AG10803 (cell line): ENCODE measurements around the genes PNCK, FAM3A and CTAG2.

GRCh38 chrX:153609680-153610304 lies 10.9 kb upstream of the CCNQ start:
- RRBS = 2% methylated on average over 4 of the region's 41 CpGs

GRCh38 chrX:153622640-153623410 lies 23.9 kb upstream of the CCNQ start:
- RRBS = no CpG with 5 or more reads among the region's 21 CpGs

GRCh38 chrX:153673693-153674081 lies at the start of gene PNCK:
Gene PNCK (minus strand): TSS chrX:153673813.
- RRBS = 8% methylated on average over 33 of the region's 61 CpGs

- RRBS = 67% methylated on average over 2 of the region's 44 CpGs
Observed at GRCh38 chrX:153694284-153695413, 6.9 kb downstream of the SLC6A8 start.

DNA sequence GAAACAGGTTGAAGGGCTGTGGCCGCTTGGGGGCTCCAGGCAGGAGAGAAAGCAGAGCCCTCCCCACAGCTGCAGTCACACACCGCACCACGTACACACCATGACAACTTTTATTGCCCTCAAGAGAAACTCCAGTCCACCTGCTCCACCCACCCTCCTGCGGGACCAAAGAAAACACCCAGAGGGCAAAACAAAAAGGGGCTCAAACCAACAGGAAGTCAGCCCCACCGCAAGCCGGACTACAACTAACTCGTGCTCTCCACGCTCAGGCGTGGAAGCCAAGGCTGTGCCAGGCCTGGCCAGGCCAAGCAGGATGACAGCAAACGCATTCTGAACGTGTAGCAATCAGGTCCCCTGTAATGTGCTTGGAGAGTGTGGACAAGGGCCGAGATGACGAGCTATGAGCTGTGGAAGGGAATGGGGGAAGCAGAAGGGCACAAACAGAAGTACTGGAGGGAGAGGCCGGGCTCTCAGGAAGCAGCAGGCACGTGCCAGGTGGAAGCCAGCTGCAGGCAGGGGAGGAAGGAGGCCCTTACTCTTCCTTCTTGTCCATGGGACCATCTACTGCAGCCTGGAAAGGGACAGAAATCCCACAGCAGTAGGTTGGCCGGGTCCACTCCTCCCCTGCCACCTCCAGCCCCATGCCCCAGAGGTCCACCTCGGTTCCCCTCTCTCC lies 12.8 kb downstream of the SLC6A8 start:
- RRBS = no CpG with 5 or more reads among the region's 17 CpGs

- RRBS = no CpG with 5 or more reads among the region's 22 CpGs
Observed at GRCh38 chrX:153702865-153703359, 15.2 kb downstream of the SLC6A8 start.

DNA sequence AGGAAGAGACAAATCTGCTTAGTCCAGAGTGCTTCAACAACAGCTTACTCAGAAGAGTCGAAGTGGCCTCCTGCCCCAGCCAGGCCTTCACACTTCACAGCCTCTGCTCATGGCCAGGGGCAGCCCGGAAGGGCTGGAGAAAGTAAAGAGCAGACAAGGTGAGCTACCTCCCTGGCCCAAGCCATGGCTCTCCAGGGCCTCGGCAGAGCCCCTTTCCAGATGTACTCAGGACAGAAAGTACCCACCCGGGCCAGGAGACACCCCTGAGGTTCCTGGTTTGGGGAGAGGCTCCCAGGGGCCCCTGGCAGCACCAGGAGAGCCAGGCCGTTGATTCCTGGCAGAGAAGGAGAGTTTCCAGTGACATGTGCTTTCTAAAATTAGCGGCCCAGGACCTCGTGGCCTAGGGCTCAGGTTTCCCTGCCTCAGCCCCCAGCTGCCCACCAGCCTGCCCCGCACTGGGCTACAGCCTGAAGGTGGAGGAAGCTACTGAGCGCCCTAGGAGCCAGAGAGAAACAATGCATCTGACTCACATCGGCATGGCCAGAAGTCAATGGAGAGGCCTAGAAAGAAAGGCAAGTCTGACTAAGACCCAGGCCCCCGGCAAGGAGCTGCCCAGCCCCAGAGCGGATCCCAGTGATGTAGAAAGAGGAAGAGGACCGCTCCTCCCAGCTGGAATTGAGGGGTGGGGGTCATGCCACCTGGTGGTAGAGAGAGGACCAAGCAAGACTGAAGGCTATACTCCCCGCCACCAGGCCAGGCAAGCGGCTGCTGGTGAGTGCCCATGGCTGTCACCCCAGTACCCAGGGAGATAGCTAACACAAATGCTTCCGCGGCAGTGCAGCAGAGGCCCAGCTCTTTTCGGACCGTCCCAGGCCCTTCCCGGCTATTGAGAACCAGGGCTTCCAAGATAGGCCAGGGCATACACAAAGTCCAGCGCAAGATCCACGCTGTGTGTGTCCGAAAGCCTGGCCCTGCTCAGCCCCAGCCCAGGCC lies 17.7 kb downstream of the SLC6A8 start:
- RRBS = no CpG with 5 or more reads among the region's 23 CpGs

GRCh38 chrX:153723170-153724001 lies 801 bp downstream of the BCAP31 start:
- RRBS = no CpG with 5 or more reads among the region's 57 CpGs

GRCh38 chrX:153969936-153970495 lies 1.6 kb downstream of the HCFC1 start:
- RRBS = no CpG with 5 or more reads among the region's 30 CpGs

- RRBS = 1% methylated on average over 9 of the region's 27 CpGs
Observed at GRCh38 chrX:153970496-153970896, 1.1 kb downstream of the HCFC1 start.

DNA sequence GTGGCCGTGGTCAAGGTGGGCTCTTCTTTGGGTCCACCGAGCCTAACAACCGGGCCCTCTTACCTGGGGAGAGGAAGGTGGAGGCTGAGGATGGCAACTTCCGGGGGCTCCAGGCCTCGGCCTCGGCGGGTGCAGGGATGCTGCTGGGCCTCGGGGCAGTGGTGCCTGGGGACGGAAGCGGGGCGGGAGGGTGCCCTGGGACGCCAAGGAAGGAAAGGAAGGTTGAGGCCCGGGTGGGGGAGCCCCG lies 645 bp downstream of the IRAK1 start:
- RRBS = no CpG with 5 or more reads among the region's 14 CpGs

- RRBS = no CpG with 5 or more reads among the region's 14 CpGs
Observed at GRCh38 chrX:154087035-154087857, 10.3 kb downstream of the MECP2 start.

GRCh38 chrX:154351577-154352465 lies 22.6 kb downstream of the FLNA start:
- RRBS = 64% methylated on average over 2 of the region's 31 CpGs

GRCh38 chrX:154418388-154419156 lies 7.2 kb downstream of the TAFAZZIN start:
- RRBS = no CpG with 5 or more reads among the region's 10 CpGs

GRCh38 chrX:154515585-154516342 lies at the start of gene FAM3A:
Gene FAM3A (minus strand): TSS chrX:154516232.
- RRBS = 1% methylated on average over 20 of the region's 59 CpGs

DNA sequence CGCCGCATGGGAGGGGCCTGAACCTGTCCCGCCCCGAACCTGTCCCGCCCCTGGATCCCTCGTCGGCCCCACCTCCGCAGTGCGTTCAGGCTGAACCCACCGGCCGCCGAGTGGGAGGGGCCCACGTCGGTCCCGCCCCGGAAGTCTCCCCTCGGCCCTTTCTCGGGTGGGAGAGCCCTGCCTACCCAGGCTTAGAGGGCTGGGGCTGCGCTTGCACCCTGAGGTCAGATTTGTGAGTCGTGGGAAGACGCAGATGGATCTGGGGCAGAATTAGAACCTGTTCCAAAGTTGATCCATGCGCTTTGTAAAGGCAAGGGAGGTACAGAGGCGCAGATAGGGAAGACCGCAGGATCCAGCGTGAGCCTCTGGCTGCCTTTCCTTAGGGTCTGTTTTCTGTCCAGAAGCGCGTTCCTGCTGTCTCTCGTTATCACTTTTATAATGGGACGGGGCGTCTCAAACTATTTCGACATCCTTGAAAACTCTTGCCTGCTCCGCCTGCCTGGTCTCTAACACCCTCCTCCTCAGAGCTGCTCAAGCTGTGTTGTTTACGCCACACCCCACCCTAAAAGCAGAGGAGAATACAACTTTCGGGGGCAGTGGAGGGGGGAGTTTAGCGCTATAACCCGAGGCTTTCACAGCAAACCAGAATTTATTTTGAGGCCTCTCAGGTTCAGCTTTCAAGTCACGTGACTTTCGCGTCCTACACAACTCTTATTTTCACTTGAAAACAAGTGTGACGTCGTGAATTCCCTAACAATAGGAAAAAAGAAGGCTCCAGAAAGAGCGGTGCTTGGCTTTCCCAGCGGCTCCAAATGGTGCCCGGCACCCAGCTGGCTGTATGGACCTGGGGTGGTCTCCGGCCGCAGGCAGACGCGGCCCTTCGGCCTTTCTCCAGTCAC lies 560 bp upstream of the FAM3A start:
- RRBS = 1% methylated on average over 7 of the region's 49 CpGs

DNA sequence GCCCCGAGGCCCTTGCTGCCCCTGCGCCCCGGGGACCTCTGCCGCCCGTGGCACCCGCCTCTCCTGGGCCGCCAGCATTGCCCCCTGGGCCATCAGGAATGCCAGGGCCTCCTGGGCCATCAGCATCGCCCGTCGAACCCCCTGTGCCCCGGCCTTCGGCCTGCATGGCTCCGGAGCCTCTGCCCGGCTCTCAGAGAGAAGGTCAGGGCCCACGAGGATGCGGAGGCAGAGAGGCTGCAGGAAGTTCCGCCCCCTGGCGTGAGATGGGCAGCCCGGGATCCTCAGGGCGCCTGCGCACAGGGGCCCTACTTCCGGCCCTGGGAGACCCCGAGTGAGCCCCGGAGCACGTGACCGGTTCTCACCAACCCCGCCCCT lies at the start of gene CTAG2:
CTAG2 (minus strand) TSS at position 230 of the 375 bp plus-strand sequence.
- RRBS = 81% methylated on average over 3 of the region's 27 CpGs

GRCh38 chrX:154729458-154729961 lies 21.4 kb downstream of the GAB3 start:
- RRBS = no CpG with 5 or more reads among the region's 4 CpGs

- RRBS = no CpG with 5 or more reads among the region's 12 CpGs
Observed at GRCh38 chrX:154775943-154776700, 13.5 kb downstream of the DKC1 start.

DNA sequence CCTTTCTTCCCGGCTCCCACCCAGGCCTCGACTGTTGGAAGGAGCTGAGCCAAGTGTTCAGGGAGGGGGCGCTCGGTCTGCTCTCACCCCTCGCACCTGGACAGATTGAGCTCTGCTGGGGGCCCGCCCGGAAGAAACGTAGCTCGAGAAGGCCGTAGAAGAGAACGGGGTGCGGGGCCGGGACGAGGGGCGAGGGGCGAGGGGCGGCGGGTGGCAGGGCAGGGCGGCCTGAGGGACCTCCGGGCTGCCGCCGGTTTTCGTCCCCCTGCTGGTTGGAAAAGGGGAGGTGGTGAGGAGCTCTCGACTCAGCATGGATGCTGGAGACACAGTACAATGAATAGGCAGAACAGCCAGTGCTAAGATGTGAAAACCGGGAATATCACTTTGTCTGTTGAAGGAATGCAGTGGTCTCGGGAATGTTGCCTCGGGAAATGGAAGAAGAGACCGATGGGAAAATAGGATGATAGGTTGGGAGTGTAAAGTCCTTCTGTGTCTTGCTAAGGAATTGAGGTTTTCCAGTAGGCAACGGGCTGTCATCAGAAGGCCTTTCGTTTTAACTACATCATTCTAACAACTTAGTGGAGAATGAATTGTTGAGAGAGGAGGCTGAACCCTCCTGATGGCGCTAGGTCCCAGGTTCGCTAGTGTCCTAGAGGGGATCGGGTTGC lies 500 bp downstream of the VBP1 start:
- RRBS = under 1% methylated on average over 10 of the region's 33 CpGs